Spleen (tissue), 7 donors: ENCODE results near the genes GNPDA2 and COX7B2.

GRCh38 chr4:40576899-40577636 is 52.6 kb downstream of the RBM47 start:
- PRO-cap, 4 experiments: peak in 2 of 4 experiments; most common plus-strand start chr4:40577196 (in 1); most common minus-strand start chr4:40577062 (in 1)
- RAMPAGE, long total RNA, 4 experiments: no peak in any of the 4 experiments

DNA sequence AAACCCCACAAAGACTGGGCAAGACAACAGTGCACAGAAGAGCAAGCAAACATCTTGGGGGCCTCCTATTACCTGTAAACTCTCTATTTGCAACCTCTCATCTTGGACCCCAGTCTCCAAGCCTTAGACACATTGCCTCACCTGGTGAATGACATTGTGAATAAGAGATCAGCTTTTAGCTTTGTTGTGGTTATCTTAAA is 39.4 kb downstream of the RBM47 start:
- PRO-cap, 4 experiments: no peak in any of the 4 experiments
- RAMPAGE, long total RNA, 4 experiments: no peak in any of the 4 experiments

GRCh38 chr4:40648839-40649288 is 19.2 kb upstream of the RBM47 start:
- PRO-cap, 4 experiments: no peak in any of the 4 experiments
- RAMPAGE, long total RNA, 4 experiments: no peak in any of the 4 experiments

GRCh38 chr4:41129237-41129955 is 84.9 kb downstream of the APBB2 start:
- PRO-cap, 4 experiments: no peak in any of the 4 experiments
- RAMPAGE, long total RNA, 4 experiments: no peak in any of the 4 experiments

DNA sequence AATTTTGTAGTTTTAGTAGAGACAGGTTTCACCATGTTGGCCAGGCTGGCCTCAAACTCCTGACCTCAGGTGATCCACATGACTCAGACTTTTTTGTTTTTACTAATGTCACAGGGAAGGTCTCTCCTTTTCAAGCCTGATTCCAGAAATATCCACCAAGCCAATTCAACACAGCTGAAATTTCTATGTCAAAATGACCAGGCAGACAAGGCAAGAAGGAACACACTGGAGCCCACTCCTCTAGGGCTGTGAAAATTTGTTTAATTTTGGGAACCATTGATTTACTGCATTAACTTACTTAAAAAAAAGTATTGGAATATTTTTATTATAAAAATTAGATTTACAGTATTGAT is 66.7 kb downstream of the APBB2 start:
- PRO-cap, 4 experiments: no peak in any of the 4 experiments
- RAMPAGE, long total RNA, 4 experiments: no peak in any of the 4 experiments

DNA sequence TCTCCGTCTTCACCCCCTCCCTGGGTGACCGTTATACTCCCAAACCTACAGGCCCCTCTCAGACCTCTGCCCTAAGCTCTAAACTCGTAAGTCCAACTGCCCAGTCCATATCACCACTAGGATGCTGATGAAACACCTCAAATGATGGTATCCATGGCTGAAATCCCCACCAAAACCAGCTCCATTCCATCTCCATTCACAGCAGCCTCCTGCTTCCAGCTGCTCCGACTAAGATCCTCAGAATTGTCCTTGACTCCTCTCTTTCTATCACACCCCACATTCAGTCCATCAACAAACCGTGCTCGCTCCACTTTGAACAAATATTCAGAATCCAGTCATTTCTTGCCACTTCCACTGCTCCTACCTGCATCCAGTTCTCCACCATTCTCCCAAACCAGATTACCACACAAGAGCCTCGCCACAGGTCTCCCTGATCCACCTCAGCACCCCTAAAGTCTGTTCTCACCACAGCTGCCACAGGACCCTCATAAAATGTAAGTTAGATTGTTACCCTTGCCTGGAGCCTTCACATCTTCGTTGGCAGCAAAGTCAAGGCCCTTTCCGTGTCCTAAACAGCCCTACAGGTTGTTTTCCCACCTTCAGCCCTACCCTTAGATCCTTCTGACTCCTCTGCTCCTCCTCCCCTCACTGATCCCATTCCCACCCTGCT is 19.1 kb downstream of the APBB2 start:
- PRO-cap, 4 experiments: no peak in any of the 4 experiments
- RAMPAGE, long total RNA, 4 experiments: no peak in any of the 4 experiments

GRCh38 chr4:41359428-41359755 is 102.7 kb downstream of the UCHL1 start:
- PRO-cap, 4 experiments: no peak in any of the 4 experiments
- RAMPAGE, long total RNA, 4 experiments: no peak in any of the 4 experiments

DNA sequence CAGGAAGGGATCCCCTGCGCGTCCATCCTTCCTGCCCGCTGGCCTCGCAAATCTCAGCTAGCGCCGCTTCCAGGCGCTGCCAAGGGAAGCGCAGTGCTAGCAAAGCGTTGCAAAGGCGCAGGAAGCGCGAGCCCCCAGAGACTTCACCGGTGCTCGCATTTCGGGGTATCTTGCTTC is 104.3 kb downstream of the UCHL1 start:
- PRO-cap, 4 experiments: peak in 4 of 4 experiments; most common plus-strand start position 82 of the sequence (in 1); most common minus-strand start position 55 of the sequence (in 4)
- RAMPAGE, long total RNA, 4 experiments: no peak in any of the 4 experiments

DNA sequence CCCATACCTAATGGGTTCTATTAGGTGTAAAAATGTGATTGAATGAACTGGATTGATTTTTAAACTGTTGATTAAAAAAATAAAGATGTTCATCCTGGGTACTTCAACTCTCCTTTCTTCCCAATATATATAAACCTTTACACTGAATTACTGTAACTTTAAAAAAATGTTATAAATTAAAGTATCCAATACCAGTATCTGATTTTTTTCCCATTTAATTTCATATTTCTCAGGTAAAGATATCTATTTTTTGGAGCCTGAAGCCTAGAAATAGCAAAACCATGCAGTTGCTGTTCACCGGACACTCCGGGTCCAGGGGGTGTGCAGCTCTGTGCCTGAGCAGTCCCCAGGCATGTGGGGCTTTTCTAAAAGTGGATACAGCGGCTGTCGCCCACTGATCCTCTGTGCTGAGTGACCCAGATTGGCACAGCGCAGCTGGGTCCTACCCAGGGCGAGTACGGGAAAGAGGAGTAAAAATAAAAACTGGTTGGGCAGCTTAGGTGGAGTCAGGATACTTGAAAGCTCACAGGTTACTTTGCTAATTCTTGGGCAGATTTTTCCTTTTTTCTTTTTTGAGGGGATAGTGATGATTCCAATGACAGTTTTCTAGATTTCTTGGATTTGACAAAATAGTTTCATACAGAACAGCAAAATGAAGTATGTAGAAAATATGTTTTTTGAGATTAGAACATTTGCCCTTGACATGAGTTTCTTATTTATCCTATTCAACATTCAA is 118.8 kb downstream of the UCHL1 start:
- PRO-cap, 4 experiments: no peak in any of the 4 experiments
- RAMPAGE, long total RNA, 4 experiments: no peak in any of the 4 experiments

GRCh38 chr4:41541499-41542357 is 3.8 kb downstream of the LIMCH1 start:
- PRO-cap, 4 experiments: peak in 4 of 4 experiments; most common plus-strand start chr4:41541830 (in 2); most common minus-strand start chr4:41542062 (in 2)
- RAMPAGE, long total RNA, 4 experiments: no peak in any of the 4 experiments

GRCh38 chr4:41612475-41613238 is 74.7 kb downstream of the LIMCH1 start:
- PRO-cap, 4 experiments: no peak in any of the 4 experiments
- RAMPAGE, long total RNA, 4 experiments: no peak in any of the 4 experiments

DNA sequence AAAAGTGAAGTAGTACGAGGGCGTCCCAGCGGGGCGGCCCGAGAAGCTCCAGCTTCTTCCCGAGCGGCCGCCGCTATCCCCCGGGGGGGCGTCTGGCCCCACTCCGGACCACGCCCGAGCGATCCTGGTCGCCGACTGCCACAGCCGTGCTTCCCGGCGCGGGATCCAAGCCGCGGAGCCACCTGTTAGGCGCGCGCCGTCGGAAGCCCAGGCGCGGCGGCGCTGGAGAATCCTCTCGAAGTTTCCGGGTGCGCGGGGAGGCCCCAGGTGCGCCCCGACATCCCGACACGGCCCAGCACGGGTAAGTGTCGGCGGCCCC is 1.2 kb downstream of the BEND4 start:
- PRO-cap, 4 experiments: peak in 1 of 4 experiments; most common plus-strand start position 266 of the sequence (in 1); most common minus-strand start position 180 of the sequence (in 1)
- RAMPAGE, long total RNA, 4 experiments: no peak in any of the 4 experiments

GRCh38 chr4:42151582-42151999 is 864 bp downstream of the BEND4 start:
- PRO-cap, 4 experiments: peak in 2 of 4 experiments; most common plus-strand start chr4:42151937 (in 2); most common minus-strand start chr4:42151805 (in 1)
- RAMPAGE, long total RNA, 4 experiments: no peak in any of the 4 experiments

- PRO-cap, 4 experiments: no peak in any of the 4 experiments
- RAMPAGE, long total RNA, 4 experiments: no peak in any of the 4 experiments
Measured at GRCh38 chr4:42431944-42432593, 34.8 kb downstream of the SHISA3 start.

GRCh38 chr4:42641826-42642326 is 15.0 kb downstream of the ATP8A1 start:
- PRO-cap, 4 experiments: no peak in any of the 4 experiments
- RAMPAGE, long total RNA, 4 experiments: no peak in any of the 4 experiments

- PRO-cap, 4 experiments: no peak in any of the 4 experiments
- RAMPAGE, long total RNA, 4 experiments: no peak in any of the 4 experiments
Measured at GRCh38 chr4:44025355-44025782, 423.2 kb downstream of the KCTD8 start.

DNA sequence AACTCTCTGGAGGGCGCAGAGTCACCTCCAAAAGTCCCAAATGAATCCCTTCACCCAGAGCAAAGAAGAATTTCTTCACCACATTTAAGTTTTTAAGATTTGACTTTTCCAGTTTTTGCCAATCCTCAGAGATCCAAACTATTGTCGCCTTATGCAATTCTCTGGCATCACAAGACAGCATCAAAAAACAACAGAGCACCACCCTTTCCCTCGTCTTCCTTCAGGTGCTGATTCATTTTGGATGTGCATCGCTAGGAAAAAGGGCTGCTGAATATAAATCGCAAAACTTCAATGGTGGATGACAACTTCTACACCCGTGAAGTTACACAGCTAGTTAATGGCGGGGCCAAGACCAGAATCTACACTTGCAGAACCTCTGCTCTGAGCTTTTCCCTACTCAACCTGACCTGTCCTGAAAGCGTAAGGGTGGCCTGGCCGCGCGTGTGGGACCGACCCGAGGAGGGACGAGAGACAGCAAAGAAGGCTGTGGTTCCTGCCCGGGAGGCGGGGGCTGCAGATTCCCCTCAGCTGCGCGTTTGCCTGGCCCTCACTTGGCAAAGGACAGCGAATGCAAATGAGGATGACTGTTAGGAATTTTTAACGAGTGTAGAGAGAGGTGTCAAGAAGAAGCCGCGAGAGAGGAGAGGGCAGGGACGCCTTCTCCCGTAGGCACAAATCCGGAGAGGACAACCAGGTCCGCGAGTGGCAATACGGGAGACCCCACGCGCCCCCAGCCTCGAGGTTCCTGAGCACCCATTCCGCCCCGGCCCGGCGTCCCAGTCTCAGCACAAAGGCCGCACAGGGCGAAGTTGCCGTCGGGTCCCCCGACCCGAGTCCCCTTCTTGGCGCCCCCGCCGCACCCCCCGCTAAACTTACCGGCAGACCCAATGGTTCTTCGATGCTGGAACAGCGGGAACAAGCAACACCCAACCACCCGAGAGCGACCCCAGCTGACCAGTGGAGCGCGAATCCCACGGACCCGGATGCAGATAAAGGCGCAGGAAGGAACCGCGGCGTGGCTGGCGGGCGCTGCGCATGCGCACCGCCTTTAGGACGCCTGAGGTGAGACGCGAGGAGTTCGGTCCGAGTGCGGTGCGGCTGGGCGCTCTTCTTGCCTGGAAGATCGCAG is at the start of gene GNPDA2:
TSS of gene GNPDA2 (minus strand) at position 959 of the 1,129 bp plus-strand sequence.
- PRO-cap, 4 experiments: peak in 4 of 4 experiments; most common plus-strand start position 1,065 of the sequence (in 3); most common minus-strand start position 959 of the sequence (in 3)
- RAMPAGE, long total RNA, 4 experiments: start-site peak on the minus strand in 4 of 4 experiments, centred at positions 959 to 975 of the sequence, 49 to 107 reads per replicate

GRCh38 chr4:45350361-45350931 is 624.1 kb upstream of the GNPDA2 start:
- PRO-cap, 4 experiments: no peak in any of the 4 experiments
- RAMPAGE, long total RNA, 4 experiments: no peak in any of the 4 experiments

- PRO-cap, 4 experiments: no peak in any of the 4 experiments
- RAMPAGE, long total RNA, 4 experiments: no peak in any of the 4 experiments
Measured at GRCh38 chr4:46909132-46909481, at the start of gene COX7B2. Gene COX7B2 (minus strand): TSS chr4:46909245.

DNA sequence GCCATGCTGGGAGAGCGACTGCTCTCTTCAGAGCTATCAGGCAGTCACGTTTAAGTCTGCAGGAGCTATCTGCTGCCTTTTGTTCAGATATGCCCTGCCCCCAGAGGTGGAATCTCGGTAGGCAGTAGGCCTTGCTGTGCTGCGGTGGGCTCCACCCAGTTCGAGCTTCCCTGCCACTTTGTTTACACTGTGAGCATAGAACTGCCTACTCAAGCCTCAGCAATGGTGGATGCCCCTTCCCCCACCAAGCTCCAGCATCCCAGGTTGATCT is 8.1 kb upstream of the NFXL1 start:
- PRO-cap, 4 experiments: no peak in any of the 4 experiments
- RAMPAGE, long total RNA, 4 experiments: no peak in any of the 4 experiments